SJSA1 (cell line): ENCODE data around the genes OR51C1P, HBG2, OR51M1, UBQLNL, OR52E5, OR2AG2, OR2D2 and OVCH2.

- RAMPAGE, long total RNA, result no peak
Observed at GRCh38 chr11:4389773-4390466, 3.6 kb downstream of the TRIM21 start.

- RAMPAGE, long total RNA, result no peak
Observed at GRCh38 chr11:4644355-4644679, 535 bp downstream of the OR51E1 start.

GRCh38 chr11:4697622-4698021, at the start of gene OR51C1P:
Gene OR51C1P, minus strand, starts transcription at chr11:4697853.
- RAMPAGE, long total RNA, result no peak

GRCh38 chr11:5254664-5255086, at the start of gene HBG2:
Gene HBG2, minus strand, starts transcription at chr11:5254781.
- RAMPAGE, long total RNA, result no peak

GRCh38 chr11:5383795-5383974, at the start of gene OR51M1:
Gene OR51M1, plus strand, starts transcription at chr11:5383812.
- RAMPAGE, long total RNA, result no peak

DNA sequence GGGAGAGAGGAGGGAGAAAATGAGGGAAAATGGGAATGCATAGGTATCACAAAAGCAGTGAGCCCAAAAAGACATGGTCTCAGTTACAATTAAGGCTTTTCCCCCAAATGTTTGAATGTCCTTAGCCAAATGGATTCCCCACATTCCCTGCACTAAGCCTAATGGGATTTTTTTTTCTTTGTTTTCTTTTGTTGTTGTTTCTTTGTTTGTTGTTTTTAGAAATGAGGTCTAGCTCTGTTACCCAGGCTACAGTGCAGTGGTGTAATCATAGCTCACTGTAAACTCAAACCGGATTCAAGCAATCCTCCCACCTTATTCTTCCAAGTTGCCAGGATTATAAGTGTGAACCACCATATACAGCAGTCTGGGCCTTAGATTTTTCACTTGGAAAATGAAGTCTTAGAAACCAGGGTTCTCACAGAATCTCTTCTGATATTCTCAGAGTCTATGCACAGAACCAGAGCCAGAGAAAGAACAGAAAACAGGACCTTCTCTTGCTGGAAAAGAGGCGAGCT, 420 bp downstream of the OR51M1 start:
- RAMPAGE, long total RNA, result no peak

GRCh38 chr11:5449380-5449603, 169 bp downstream of the OR51I2 start:
- RAMPAGE, long total RNA, result no peak

GRCh38 chr11:5516448-5516876, at the start of gene UBQLNL:
Gene UBQLNL, minus strand, starts transcription at chr11:5516699.
- RAMPAGE, long total RNA, result no peak

GRCh38 chr11:5892909-5893330, at the start of gene OR52E5:
Gene OR52E5, plus strand, starts transcription at chr11:5893208.
- RAMPAGE, long total RNA, result no peak

DNA sequence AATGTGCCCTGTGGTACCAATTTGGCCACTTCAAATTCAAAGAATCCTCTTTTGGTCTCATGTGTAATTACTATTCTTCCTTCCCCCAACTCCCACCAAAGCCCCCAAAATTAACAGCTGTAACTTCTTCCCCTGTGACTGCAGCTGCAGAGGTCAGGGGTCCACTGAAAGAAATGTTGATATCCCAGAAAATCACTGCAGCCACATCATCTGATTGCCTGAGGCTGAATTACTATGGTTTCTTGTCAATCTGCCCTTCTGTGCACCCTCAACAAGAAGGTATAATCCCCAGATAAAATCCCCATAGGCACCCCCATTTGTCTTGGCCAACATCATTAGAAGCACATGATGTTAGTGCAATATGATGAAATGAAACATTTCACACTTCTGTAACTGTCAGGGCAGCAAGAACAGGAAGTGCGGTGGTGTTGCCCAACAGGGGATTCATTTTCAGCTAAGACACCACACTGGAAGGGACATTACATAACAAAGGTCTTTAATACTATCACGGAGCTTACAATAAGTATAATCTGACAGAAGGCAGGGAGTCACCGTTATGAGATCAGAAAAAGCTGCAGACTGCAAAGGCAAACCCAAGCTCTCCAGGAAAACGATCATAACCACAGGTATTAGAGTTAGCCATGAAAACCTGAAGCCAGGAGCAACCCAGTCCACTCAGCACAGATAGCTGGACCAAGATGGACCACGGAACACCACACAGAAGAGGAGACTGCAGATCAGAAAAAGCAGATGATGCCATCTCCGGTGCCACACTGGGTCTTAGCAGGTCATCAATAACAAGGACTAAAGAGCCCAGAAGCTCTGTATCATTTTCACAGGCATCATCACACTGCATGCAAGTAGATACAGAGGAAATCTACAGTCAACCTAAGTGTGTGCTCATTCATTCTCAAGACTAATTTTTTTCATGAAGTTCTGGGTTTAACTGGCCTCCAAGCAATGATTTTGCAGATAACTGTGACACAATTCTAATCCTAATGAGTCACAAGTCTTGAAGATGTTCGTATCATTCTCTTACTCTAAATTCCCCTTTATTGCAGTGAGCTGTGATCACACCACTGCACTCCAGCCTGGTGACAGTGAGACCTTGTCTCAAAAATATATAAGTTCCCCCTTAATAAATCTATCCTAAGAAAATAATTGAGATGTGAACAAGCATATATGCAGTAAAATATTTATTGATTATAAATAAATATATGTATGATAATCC, 2.1 kb downstream of the OR52W1 start:
- RAMPAGE, long total RNA, result no peak

- RAMPAGE, long total RNA, result no peak
Observed at GRCh38 chr11:6250021-6250305, 9.7 kb upstream of the CCKBR start.

DNA sequence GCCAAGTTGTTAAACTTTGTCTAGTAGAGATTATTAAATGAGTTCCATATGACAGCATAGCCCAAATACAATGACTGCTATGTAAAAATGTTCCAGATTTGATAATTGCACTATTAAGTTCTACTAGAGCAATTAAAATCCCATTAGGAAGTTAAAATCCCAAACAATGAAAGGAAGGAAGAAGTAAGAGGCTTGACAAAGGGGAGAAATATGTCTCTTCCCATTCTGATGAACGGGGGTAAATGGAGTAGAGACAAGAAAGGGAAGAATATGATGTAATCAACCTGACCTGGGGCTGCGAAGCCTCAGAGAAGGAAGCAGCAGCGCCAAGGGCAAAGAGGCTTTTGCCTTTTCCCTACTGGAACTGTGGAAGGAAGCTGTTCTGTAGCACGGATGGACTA, 26.8 kb downstream of the RRP8 start:
- RAMPAGE, long total RNA, result no peak

DNA sequence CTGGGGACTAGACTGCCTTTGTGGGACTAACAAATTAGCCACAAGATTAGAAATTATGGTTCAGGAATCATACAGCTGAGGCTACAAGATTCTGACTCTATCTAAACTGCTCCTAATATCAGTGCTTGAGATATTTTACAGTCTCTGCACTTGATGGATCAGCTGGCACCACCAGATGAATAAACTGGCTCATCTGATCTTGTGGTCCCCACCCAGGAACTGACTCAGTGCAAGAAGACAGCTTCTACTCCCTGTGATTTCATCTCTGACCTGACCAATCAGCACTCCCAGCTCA, 10.7 kb upstream of the MRPL17 start:
- RAMPAGE, long total RNA, result no peak

DNA sequence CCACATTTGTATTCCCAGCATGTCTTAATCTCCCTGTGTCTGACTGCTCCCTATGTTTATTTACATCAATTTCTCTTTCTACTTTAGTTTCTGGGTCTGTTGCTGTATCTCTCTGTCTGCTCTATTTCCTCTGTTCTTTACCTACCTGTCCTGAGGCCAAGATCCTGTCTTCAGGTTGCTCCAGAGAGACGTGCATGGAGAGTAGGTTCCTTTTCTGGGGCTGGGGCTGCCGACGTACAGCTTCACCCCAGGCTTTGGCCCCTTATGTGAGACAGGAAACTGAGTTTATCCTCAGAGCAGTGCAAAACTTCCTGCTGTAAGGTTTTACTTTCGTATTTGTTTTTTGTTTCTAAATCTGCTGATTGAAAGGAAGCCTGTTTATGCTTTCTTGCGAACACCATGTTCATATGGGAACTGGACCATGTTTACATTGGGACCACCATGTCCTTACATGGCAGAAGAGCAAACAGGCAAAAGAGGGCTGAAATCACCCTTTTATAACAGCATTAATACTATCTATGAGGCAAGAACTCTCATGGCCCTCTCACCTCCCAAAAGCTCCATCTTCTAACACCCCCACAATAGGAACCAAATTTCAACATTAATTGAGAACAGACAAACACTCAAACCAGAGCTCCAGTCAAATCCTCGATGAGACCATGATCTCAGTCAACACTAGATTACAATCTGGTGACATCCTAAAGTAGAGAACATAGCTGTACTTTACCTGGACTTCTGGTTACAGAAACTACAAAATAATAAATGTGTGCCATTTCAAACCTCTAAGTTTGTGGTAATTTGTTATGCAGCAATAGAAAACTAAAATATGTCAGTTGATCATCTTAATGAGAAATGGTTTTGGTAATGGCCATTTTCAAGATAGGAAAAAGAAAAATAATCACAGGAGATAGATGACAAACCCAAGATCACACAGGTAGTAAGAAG, 25.3 kb downstream of the OR2AG2 start:
- RAMPAGE, long total RNA, result no peak

DNA sequence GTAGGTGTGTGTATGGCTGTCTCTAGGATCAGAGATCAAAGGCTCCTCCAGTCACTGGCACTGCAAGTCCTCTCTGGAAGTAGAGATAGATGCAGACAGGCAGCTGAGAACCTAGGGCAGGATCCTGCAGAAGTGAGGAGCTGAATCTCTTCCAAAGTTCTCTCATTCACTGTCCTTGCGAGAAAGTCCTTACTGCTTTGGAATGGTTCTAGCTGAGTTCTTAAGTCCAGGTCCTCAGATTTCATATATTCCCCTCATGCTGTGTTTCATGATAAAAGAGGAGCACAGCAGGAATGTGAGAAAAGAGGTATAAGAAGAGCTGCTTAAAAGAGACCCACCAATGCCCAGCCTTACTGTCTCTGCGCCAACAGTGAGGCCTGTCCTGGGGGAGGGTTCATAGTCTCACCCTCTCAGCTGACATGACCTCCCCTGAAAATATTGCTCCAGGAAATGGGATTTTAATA, at the start of gene OR2AG2:
Gene OR2AG2 (minus strand): TSS at position 270 of the 464 bp plus-strand sequence.
- RAMPAGE, long total RNA, result no peak

- RAMPAGE, long total RNA, result no peak
Observed at GRCh38 chr11:6892281-6892883, at the start of gene OR2D2. Gene OR2D2, minus strand, starts transcription at chr11:6892500.

GRCh38 chr11:7554032-7554529, 40.3 kb downstream of the PPFIBP2 start:
- RAMPAGE, long total RNA, result no peak

DNA sequence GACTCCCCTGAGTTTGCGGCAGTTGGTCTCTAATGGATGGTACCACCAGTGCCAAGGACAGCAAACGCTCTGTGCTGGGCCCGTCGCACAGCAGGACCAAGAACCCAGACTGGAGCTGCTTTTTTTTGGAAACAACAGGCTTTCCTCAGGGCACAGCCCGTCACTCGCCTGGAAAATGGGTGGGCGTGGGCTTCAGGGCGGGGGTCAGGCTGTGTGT, 62.8 kb downstream of the PPFIBP2 start:
- RAMPAGE, long total RNA, result no peak

GRCh38 chr11:7612567-7613012, 60.7 kb downstream of the CYB5R2 start:
- RAMPAGE, long total RNA, result no peak

GRCh38 chr11:7706243-7706882, at the start of gene OVCH2:
Gene OVCH2, minus strand, starts transcription at chr11:7706477.
- RAMPAGE, long total RNA, result no peak